ENCODE results near the genes FBF1 and CDK3.

- PRO-cap, result no peak
These were observed 13.1 kb upstream of the ITGB4 start for GRCh38 chr17:75708087-75708722.

DNA sequence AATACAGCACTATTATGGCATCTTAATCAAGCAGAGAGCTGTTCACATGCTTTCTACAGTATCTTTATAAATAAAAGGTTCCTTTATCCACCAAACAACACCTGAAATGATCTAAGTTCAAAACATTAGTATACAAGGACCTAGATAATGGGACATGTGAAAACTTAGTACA is 2.4 kb downstream of the H3-3B start:
- PRO-cap, result no peak

DNA sequence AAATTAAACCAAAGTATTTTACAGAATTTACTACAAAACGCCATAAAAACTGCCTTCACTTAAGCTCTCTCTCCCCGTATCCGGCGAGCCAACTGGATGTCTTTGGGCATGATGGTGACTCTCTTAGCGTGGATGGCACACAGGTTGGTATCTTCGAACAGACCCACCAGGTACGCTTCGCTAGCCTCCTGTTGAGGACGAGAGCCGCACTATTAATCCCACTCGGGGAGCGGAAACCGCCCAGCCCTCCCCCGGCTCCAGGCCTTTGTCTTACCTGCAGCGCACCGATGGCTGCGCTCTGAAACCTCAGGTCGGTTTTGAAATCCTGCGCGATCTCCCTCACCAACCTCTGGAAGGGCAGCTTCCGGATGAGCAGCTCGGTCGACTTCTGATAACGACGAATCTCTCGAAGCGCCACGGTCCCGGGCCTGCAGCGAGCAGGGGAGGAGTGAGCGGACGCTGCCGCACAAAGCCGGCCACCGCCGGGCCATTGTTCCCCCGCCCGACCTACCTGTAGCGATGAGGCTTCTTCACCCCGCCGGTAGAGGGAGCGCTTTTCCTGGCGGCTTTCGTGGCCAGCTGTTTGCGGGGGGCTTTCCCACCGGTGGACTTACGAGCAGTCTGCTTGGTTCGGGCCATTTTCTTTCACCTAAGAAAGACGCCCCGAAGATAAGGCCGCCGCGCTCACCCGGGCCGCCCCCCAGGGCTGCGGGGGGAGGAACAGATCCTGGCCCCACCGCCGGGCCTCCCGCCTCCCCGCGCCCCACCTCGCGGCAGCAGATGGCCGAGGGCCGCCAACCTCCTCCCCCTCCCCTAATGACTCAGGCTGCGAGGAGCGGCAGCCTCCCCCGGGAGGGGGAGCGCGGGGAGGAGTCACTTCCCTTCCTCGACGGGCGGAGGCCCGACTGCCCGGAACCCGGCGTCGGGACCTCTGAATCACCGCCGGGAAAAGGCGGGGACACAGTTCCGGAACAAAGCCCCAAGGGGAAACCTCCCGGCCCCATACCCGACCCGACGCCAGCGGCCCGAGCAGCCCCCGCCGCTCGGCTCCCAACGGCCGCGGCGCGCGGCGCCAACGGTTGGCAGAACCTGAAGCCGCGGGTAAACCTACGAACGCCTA is 683 bp downstream of the H3-3B start:
- PRO-cap, result bidirectional peak, plus-strand start at position 1,003 of the sequence, minus-strand start at position 818 of the sequence

GRCh38 chr17:75782864-75783793 is 1.5 kb upstream of the UNK start:
- PRO-cap, result bidirectional peak, plus-strand start at chr17:75783334, minus-strand start at chr17:75783236

DNA sequence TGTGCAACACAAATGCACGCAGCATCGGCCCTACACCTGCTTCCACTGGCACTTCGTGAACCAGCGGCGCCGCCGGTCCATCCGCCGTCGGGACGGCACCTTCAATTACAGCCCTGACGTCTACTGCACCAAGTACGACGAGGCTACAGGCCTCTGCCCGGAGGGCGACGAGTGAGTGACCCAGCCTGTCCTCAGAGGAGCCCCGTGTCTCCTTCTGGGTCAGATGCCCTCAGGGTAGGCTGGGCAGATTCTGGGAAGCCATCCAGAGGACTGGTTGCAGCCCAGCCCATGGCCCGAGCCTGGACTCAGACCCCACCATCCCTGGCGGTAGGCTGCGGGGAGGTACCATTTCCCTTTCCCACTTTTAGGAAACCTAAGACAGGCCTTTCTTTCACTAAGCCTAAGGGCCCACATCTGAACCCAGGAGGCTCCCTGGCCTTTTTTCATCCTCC is 25.2 kb downstream of the UNK start:
- PRO-cap, result no peak

DNA sequence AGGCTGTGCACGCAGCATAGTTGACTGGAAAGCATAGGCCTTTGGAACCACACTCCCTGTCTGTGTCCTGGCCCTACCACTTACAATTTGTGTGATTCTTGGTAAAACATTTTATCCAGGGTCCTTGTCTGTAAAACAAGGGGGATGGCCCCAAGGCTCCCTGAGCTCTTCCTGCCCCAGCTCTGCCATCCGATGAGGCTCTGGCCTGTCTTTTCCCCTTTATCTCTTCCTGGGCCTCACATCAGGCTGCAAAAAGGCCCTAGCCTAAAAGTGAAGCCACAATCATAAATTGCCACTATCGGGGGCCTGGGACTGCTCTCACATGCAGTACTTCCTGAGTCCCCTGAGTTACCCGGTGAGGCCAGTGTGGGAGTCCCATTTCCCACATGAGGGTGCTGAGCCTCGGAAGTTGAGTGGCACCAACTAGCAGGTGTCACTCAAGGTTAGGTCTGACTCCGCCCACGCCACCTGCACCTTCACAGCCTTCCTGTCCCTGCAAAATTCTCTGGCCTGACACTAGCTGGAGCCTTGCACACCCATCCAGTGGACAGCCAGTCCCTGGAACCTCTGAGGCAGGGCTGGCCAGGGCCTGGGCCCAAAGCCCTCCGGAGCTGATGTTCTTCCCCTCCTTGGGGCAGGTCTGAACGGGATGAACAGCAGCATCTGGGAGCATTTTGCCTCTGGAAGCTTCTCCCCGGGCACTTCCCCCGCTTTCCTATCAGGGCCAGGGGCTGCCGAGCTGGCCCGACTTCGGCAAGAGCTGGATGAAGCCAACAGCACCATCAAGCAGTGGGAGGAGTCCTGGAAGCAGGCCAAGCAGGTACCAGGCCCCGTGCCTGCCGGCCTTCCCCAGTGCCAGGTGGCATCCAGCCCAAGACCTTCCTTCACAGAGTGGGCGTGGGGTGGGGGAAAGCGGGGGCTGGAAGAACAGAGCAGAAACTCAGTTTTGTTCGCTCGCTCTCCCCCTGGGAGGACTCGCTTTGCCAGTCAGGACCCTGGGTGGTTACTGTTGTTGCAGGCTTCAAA is 22.1 kb downstream of the UNC13D start:
- PRO-cap, result no peak

GRCh38 chr17:75854388-75854896 is 693 bp downstream of the WBP2 start:
- PRO-cap, result no peak

GRCh38 chr17:75940554-75941451 is at the start of gene FBF1:
TSS of gene FBF1 (minus strand) at chr17:75941042.
- PRO-cap, result unidirectional peak, minus-strand start at chr17:75941042

- PRO-cap, result no peak
These were observed 3.4 kb upstream of the CDK3 start for GRCh38 chr17:75997142-75997697.

DNA sequence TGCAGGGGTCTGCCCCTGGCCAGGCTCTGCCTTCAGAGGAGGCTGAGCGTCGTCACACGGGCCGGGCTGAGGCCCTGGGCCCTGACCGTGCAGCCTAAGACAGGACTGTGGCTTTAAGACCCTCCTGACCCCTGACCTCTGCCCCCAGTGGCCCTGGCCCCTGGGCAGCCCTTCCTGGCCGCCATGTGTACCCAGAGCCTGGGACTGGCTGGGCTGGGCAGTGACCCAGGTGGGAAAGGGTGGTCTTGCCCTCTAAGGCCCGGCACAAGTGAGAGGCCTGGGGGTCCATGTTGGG is at the start of gene CDK3:
Gene CDK3 (plus strand): TSS at position 117 of the 295 bp plus-strand sequence.
- PRO-cap, result no peak

DNA sequence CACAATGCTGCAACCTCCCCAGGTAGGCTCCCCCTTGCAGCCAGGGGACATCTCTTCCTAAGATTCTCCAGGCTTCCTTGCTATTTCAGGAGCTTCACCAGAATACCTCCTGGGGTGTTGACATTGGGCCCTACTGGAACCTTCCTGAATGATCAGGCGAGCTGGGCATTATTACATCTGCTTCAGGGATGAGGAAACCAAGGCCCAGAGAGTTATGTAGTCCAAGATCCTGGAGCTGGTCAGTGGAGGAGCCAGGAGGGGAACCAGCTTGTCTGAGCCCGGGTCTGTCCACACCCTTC is 9.8 kb downstream of the EVPL start:
- PRO-cap, result no peak

GRCh38 chr17:76141748-76142398 is 828 bp upstream of the FOXJ1 start:
- PRO-cap, result no peak

DNA sequence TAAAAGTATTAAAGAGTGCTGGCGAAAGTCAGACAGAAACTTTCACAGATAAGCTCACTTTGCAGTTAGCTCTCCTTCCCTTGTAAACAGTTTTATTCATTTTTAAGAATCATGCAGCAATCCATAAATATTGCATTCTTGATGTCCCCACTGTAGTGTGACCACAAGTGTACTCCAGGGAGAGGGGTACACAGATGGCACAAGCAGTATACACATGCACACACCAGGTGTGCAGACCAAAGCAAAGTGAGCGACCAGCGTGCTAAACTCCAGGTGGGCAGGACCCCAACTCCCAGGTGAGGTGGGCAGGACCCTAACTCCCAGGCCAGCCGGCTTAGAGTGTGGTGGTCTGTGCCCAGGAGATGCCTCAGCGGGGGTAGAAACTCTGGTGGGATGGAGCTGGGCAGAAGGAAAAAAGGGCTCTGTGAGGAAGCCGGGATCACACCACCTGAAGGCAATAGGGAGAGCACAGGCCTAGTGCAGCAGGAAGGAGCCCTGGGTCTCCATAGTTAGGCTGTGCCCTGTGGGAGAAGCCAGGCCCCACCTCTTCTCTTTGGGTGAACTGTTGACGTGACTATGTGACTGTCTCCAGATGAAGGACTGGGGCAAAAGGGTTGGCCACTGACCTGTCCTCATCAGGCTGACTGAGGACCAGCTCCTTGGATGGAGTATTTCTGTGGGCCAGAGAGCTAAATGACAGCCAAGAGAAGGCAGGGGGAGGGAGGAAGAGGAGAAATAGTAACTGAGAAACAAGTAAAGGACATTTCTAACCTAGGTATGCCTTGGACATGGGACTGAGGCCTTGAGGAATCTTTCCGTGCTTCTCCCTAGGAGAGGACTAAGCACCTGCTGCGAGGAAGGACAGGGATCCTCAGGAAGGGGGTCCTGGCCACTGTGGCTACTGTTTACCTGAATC is 1.6 kb upstream of the FOXJ1 start:
- PRO-cap, result no peak

DNA sequence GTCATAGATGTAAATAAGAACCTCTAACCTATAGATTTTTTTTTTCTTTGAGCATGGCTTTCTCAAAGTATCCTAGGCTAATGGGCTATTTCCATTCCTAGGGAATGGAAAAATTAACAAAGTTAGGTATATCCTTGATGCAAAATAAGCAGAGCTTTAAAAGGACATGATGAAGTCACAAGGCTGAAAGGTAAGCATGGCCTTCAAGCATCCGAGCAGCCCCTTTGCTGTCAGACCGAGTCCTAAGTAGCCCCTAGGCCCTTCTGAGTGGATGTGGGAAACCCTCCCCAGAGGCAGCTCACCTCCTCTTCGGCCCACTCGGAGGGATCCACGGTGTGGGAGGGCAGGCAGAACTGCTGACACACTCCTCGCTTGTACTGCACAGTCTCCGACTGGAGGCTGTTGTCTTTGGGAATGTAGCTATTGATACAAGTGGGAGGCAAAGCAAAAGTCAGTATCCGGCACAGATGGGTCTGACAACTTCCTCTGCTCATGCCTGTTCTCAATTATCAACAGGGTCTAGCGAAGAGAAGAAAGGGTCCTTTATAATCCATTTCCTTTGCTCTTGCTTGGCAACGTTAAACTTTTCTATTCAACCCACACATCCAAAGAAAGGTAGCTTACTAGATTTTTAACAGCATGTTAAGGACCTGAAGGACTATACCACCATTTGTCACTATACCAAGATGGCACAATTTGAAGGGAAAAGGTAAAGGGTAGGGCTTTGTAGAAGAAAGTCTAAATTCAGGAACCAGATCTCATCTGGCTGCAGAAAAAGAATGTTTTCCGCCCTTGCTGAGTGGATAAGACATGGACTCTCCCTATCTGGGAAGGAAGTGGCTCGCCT is 25.9 kb upstream of the FOXJ1 start:
- PRO-cap, result no peak

GRCh38 chr17:76240969-76241643 is 813 bp upstream of the RNF157 start:
- PRO-cap, result no peak

DNA sequence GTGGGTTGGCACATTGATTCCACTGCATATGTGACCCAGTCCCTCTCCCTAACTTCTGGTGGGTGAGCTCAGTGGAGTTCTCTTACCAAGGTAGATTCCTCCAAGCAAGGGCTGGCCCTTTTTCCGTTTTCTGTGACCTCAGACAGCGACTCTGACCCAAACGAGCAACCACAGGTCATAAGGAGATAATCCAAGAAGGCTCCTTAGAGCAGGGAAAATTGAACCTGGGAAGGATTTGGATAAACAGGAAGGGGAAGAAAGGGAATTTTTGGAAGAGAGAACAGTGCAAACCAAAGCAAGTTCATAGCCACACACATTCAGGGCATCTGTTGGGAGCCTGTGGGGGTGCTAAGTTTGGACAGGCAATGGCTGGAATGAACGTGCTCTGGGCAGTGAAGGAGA is 9.6 kb upstream of the UBALD2 start:
- PRO-cap, result no peak

GRCh38 chr17:76265795-76266905 is 1.0 kb downstream of the UBALD2 start:
- PRO-cap, result no peak

DNA sequence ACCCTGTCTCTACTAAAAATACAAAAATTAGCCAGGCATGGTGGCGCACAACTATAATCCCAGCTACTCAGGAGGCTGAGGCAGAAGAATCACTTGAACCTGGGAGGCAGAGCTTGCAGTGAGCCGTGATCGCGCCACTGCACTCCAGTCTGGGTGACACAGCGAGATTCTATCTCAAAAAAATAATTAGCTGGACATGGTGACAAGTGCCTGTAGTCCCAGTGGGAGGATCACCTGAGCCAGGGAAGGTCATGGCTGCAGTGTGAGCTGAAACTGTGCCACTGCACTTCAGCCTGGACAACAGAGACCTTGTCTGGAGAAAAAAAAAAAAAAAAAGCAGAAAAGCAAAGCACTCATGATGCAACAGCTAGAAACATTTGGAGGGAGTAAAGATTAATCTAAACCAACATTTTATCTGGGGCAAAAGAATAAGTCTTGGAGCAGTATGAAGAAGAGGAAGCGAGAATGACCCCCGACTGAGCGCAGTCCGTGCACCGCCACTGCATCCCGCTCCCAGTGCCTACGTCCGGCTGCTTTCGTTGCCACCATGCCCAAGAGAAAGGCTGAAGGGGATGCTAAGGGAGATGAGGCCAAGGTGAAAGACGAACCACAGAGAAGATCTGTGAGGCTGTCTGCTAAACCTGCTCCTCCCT is 8.3 kb downstream of the PRPSAP1 start:
- PRO-cap, result no peak

DNA sequence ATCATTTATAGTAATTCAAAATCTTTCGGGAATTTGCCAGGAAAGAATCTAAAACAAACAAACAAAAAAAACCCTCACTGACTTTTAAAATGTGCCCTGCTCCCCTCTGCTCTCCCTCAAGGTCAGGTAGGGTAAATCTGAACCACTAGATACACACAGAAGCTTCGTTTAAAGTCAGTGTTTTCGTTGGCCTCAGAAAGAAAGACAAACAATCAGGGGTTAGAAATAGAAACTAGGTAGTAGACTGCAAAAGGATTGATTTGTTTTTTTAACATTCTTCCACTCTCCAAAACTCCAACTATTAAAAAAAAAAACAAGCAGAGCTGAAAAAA is 2.0 kb downstream of the PRPSAP1 start:
- PRO-cap, result no peak

GRCh38 chr17:76398730-76399169 is 14.3 kb downstream of the SPHK1 start:
- PRO-cap, result no peak

Measured in SUDHL5 (cell line).